REH cell (cell line): ENCODE data around the gene MYLK.

- PRO-cap: no peak
Measured at GRCh38 chr3:123700350-123700702, 115.5 kb upstream of the HACD2 start.

DNA sequence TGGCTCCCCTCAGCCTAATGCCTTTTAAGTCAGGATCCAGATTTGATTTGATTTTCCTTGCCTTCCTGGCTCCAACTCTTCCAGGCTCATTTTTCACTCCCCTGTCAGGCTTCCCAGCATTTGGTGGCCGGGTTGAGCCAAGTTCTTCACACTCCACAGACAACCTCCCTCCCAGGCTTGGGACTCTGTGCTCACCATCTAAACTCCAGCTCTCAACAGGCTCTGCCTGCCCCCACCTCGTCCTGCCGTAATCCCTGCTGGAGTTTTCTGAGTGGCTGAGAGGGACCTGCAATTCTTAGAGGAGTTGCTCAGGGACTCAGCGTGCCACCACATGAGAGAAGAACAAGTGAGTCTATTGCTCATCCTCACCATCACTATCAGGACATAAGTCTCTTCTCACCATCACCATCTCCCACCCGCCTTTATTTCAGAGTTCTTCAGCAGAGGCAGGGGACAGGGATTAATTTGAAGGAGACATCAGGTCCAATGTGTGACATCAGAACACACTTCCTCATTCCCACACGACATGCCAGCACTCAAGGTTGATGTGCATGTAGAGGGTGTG, 104.7 kb downstream of the MYLK start:
- PRO-cap: no peak

DNA sequence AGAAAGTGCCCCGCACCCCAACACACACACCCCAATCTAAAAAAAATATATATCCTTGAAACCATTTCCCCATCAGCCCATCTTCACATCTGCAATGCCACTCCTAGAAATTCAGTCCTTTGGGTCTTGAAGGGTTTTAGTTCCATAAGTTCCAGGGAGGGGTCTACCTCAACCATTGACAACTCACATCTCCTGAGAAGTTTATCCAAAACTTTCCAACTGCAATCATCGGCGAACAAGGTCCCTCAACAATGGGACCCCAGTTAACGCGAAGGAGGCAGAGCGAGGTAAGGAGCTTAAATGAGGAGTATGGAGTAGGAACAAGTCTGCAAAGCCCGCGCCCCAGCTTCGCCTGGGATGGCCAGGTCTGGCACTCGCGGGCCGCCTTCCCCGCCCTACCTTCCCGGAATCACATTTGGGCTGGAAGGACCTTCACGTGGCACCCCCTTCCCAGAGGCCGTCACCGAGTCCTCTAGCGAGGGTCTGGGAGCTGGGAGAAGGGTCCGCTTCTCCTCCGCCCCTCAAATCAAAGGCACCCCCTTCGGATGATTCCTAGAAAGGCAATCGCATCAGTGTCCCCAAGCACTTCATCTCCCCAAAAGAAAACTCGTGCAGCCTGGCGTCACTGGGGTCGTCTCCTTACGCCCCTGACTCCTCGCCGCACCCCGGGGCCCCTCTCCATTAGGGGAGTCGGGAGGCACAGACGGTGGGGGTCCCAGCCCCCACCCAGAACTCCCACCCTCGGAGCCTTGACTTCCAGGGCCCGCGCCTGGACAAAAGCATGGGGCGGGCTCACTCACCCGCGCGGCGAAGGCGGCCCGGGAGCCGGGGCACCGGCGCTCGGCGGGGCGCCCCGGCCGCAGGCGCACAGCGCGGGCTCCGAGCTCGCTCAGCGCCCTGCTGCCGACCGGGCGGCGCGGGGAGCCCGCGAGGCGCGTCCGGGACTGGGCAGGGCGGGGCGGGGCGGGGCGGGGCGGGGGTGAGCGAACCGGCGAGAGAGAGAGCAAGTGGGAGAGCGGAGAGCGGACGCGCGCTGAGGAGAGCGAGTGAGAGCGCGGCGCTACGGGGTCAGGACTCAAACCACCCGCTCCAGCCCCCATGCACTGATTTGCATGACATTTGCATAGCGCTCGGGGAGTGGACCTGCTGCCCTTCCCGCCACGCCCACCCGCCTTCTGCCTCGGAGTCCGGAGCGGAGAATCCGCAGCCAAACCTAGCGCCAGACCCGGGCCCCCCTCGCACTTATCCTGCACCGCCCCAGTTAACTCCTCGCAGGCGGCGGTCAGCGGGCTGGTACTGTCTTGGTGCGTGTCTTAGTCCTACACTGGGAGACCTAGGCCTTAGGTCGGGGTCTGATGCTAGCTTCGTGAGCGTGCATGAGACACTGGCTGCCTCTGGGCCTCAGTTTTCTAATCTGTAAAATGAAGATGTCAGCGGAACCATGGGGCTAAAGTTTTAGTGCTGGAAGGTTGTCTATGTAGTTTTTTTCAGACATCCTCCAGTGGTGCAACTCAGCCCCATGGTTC, at the start of gene MYLK:
Gene MYLK (minus strand): TSS at position 927 of the 1,526 bp plus-strand sequence.
- PRO-cap: bidirectional peak, plus-strand start at position 1,045 of the sequence, minus-strand start at position 1,048 of the sequence; bidirectional peak, plus-strand start at position 1,171 of the sequence, minus-strand start at position 1,110 of the sequence

DNA sequence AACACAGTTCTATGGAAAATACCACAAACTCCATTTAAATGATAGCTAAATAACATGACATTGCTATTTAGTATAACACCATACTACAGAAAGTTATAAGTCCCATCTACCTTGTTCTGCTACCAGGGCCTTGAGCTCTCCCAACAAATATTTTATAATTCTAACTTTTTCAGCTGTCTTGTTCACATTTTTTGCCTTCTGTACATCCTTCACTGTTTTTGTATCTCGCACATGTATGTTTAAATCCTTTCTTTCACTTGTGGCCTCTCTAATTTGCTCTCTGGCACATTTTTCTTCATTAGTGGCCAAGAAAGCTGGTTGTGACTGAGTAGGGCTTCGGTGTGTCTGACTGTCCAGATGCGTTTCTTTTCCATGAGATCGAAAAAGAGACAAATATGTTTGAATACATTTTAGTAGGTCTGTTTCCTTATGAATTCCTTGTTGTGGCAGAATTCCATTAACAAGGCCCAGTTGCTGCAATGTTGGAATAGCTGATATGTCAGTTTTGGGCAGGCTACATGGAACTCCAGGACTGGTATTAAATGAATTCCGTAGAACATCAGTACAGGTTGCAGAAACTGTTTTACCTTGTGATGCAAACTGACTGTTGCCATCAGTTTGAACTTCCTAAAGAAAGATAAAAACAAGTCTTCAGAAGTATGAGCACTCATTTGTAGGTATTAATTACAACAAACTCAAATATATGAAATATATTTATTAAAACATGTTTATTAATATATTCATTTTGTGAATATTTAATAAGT, 14.2 kb downstream of the CCDC14 start:
- PRO-cap: no peak

GRCh38 chr3:123948669-123949384, 12.2 kb downstream of the CCDC14 start:
- PRO-cap: no peak

DNA sequence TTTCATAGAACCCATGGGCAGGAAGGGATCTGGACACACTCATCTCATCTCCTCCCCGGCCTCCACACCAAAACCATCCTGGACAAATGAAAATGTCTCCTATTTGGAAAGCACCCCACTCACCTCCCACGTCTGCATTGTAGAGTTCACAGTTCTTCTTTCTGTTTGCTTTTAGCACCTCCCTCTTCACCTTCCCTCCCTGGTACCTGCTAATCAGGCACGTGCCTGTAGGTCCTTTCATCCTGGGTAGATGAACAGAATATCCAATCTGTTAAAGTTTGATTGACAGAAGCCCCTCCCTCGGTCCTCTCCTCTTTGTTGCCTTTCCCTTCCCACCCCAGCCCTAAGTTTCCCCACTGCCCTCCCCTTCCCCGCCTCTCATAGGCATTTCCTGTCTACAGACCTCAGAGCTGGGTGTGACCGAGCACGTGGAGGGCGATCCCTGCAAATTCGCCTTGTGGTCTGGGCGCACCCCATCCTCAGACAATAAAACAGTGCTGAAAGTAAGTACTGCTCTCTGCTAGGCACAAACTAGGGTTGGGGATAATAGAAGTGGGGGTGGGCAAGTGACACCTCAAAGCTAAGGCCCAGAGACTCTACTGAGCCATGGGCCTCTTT, 239.2 kb upstream of the UMPS start:
- PRO-cap: no peak

DNA sequence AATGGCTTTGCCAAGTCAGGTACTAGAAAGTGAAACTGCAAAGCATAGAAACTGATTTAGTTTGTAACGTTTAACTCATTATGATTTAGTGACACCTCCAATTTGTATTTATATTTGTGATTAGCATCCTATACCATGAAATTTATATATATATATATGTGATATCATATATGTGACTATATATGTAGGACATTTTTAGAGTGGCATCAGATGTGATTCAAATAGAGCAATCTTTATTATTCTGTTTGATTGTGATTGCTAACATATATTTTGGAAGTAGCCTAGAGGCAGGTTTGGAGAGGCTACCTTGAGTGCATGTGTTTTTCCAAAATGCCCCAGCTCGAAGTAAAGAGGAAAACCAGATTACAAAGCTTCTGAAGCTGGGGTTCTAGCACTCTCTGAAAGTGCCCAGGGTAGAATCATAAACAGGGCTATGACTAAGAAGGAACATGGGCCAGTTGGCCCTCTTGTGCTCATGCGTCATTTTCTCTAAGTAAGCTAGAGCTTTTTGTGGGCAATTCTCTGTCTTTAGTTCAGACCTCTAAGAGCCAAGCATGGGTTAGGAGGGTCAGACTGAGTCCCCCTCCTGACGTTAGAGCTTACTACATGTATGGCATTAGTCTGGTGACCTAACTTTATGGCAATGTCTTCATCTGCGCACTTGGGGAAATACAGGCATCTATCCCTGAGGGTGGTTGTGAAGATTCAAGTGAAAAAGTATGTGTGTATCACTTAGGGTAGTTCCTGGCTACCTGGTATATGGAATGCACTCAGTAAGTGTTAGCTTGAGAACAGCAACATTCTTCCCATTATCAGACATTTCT, 129.5 kb upstream of the UMPS start:
- PRO-cap: no peak

- PRO-cap: no peak
Measured at GRCh38 chr3:124636758-124637428, 93.4 kb upstream of the UMPS start.

DNA sequence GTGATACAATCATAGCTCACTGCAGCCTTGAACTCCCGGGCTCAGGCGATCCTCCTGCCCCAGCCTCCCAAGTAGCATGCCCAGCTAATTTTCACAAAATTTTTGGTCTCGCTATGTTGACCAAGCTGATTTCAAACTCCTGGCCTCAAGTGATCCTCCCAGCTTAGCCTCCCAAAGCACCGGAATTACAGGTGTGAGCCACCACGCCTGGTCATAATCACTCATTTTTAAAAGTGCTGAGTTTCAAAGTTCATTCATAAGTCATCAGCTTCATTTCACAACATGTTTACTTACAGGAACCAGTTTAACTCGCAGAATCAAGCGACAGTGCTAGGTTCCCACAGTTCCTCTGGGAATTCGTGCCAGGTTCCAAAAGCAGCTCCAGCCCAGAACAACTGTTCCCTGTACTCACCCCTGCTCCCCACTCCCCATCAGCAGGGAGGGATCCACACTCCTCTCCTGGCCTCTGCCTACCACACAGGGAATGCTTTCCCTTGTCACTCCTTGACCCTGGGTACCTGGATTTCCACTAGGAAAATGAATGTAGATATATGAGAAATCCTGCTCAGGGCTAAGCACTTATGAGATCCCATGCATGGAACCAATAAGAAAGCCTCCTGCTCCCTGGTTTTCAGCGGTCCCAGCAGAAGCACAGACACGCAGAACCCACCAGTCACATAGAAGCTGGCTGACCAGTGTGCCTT, 72.5 kb downstream of the ITGB5 start:
- PRO-cap: no peak

- PRO-cap: no peak
Measured at GRCh38 chr3:124851103-124851554, 36.0 kb downstream of the ITGB5 start.

DNA sequence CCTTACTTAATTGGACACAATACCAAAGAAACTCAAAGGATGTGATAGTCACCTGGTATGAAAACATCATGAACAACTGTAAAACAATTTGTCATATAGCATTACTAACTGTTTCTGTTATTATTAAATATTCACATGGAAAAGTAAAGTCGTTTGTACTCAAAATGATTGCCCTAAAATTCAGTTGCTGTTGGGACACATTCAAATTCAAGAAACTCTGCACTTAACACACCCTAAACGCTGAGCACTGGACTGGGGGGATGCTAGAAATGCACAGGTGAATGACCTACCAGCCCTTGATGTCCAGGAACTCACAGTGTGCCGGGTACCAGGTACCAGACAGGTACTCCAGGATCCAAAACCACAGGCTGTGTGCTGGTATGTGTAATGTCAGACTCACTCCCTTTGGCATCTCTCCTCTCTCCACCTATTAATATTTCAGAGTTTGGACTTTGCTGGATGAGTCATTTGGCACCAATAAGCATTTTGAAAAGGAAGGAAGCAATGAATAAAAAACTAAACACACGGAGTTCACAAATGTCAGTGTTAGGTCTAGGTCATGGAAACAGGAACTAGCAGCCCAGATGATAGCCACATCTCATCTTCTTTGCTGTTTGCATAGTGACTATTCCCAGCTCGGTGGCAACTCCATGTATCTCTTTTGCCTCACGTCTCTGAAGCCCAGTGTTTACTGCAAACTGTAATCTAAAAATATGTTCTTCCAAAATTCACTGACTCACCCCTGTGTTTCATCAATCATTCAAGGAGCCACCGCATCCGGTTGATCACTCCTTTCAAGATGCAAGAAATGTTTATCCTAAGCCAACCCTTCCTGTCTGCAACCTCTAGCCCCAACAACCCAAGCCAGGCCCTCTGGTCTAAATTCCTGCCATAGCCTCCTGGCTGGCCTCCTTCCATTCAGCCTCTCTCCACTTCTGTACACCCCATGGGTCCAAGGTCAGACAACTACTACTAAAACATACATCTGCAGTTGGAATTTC, 8.6 kb downstream of the ITGB5 start:
- PRO-cap: no peak

- PRO-cap: no peak
Measured at GRCh38 chr3:124934443-124934641, 209 bp downstream of the MUC13 start.

DNA sequence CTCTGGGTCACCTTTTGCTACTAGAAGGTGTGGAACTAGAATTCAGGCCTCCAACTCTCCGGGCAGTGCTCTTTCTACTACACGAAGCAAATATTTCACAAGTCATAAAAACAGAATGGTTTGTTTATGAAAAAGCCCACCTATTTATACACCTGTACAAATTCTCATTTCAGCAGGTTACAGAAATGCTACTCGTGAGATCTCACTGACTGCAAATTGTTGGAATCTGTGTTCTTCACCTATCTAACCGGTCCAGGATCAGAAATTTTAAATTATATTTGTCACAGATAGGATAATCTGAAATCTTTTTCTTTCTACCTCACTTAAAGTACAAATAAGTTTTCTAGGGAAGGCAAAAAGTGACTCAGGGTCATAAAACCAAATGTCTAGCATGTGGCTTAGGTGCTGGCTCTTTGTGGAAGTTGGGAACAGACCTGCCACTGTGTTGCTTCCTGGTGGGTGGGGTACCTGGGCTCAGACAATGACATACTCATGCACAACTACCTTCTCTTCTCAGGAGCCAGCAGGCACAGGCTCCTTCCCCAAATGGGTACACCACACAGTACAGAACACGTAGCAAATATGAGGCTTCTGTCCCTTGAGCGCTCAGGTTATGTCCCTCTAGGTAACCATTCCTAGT, 40.0 kb upstream of the MUC13 start:
- PRO-cap: no peak

GRCh38 chr3:125024785-125025155, 31.0 kb downstream of the HEG1 start:
- PRO-cap: no peak

DNA sequence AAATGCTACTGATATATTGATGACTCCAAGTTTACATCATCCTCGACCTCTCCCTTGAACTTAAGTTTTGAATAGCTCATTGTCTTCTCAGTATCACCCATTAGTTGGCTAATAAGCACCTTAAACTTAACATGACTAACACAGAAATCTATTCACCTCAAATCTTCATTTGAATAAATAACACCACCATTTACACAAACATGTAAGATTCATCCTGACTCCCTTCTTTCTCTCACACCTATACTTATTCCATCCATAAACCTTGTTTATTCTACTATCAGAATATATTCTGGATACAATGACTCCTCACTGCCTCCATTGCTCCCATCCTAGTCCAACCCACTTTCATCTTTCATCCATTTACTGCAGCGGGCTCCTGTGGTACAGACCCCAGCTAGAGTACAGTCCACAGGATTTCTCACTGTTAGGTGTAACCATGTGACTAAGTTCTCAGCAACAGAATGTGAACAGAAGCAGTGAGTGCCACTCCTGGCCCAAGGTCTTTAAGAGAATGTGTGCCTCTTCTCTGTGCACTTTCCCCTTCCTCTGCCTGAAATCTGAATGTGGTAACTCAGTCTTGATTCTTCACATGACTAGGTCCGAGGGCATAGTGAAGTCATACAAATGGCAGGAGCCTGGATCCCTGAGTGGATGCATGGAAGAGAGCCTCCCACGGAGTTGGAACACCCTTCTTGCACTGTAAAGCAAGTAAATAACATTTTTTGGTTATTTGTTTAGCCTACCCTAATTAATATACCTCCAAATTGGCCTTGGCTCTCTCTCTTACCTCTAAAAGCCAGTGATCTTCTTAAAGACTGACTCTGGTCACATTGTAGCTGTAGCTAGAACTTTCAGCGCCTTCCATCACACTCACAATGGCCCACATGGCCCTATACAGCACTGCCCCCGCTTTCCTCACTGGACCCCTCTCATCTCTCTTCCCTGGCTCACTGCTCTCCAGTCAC, 39.6 kb upstream of the HEG1 start:
- PRO-cap: no peak

GRCh38 chr3:125110104-125110783, 54.4 kb upstream of the HEG1 start:
- PRO-cap: no peak

DNA sequence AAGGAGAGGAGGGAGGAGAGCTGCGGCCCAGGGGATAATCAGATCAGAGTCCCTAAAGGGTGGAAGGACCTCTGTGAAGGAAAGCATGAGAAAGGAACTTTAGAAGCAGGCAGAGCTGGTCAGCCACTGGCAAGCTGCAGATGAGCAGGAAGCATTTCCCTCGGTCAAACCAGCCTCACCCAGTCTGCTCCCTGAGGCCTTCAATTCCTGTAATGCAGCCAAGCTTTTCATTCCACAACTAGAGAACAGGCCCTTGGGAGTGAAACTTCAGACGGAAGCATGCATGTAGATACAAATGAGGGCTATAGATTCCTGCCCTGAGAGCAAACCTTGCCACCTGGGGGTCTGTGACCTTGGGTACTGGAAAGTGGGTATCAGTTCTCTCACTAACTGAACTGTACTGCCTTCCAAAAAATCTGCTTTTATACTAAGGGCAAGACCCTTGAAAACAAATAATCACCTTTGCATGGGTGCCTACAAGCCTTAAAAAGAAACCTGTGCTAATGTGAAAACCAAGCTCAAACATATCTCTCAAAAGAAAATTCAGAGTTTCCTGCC, 60.9 kb upstream of the HEG1 start:
- PRO-cap: no peak

GRCh38 chr3:125148344-125149289, 63.9 kb downstream of the SLC12A8 start:
- PRO-cap: no peak

DNA sequence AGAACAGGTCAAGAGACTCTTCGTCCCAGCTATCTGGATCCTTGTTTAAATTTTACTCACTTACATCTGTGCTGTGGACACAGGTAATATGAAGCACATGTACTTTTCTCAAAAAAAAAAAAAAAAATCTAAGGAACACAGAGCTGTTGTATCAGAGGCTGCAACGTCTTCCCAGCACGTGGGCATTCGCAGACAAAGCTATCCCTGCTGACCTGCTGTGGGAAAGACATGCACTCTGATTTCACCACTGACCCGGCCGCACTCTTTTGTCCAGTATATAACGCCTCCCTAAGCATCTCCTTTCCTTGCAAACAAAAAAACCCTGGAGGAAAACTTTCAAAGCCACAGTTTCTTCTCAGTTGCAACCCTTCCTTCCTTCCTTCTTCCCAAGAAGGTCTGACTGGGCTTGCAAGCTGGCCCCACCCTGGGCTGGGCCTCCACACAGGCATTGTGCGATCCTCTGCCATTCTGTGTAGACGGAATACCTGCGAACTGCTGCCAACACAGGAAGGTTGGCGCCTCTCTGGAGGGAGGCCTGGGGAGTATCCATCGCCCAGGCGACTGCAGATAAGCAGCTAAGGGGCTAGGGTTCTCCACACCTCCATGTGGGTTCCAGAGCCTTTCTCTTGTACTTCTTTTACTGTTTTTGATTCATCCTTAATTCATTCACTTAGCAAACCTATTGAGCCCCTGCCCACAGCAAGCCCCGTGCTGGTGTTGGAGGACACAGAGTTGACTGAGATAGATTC, 50.8 kb downstream of the SLC12A8 start:
- PRO-cap: no peak

DNA sequence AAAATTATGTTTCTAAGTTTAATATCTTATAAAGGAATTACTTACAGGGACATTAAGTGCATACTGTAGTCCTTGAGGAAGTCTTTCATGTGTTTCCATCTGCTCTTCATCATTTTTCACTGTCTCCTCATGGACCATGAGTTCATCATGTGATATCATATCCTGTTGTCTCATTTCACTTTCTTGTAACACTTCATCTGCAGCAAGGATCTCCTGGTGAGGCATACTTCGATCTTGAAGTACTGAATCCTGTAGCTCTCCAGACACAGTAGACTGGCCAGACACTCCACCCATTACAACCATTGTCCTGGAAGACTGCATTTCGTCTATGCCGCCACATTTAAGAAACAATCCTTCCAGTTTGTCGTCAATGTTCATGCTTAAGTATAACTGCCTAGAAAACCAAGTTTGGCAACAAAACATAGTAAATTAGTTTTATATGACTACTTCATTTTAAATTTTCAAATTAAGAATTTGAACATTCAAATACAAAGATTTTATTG, 61.8 kb downstream of the ZNF148 start:
- PRO-cap: no peak